Aortic smooth muscle cell (primary cell): ENCODE measurements around a stretch of chr9.

DNA sequence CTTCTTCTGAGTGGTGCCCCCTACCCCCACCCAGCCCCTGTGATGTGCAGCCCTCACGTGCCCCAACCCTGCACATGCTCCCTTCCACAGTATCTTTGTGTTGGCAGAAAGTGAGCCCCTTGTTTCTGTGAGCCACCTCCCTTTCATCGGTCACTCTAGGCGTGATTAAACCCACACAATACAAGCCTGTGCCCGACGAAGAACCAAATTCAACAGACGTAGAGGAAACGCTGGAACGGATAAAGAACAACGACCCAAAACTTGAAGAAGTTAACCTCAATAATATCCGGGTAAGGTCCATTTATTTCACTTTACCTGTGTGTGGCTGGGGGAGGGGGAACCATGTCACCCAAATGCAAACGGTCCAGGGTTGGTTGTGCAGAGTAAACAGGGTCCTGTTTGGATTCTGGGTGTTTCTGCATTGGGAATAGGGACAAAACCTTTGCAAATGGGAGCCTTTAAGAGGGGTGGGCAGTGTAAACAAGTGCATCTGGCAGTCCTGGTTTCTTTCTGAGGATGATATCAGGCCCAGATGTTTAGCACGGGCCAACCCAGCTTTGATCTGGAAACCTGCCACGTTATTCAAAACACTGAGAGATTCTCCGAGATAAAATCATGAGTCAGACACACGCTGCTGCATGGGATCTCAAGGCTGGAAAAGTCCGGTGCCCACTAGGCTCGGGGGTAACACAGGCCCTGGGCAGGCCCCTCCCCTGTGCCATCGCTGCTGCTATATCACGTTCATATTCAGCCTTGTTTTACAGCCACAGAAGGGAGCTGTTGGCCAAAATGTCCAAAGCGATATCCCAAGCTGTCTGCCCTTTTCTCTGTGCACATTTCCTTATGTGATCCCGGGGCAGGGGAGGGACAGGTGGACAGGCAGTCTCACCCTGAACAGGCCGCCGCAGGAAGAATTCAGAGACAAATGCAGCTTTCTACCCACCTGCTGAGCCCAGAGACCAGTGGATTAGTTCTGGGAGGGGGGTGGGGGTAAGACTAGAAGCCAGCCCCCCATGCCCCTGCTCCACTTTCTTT, 62.7 kb downstream of the TMOD1 start:
- RRBS, result no CpG with 5 or more reads among the region's 23 CpGs

DNA sequence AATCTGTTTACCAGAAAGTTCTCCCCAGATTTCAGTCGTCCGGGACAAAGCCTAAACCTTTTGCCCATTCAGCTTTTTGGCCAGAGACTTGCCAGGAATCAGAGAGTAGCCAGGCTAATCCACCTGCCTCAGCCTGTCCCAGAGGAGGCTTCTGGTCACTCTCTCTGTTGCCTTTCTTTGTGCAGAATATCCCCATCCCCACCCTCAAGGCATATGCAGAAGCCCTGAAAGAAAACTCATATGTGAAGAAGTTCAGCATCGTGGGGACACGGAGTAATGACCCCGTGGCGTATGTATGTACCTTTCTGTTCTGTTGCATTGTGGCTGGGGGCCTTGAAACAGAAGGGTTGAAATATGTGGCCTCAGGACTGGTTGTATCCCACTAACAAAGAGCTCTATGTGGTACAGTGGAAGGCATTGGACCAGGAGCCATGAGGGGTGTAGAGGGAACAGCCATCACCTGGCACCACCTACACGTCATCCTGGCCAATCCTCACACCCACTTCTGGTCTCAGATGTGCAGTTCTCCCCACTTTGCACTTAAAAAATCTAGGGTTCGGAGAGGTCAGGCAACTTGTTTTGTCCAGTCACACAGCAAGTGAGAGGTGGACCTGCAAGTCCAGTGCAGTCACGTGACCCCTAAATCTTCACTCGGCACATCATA, 64.3 kb downstream of the TMOD1 start:
- RRBS, result no CpG with 5 or more reads among the region's 10 CpGs

DNA sequence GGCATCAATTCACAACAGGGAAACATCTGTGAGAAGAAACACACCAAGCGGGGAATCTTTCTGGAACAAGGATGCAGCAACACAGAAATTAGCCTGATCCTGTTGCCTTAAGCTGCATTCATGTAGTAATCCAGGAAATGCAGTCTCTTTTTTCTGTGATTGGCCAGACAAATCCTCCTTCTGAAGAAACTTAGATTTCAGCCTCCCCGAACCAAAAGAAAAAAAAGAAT, 7.2 kb upstream of the XPA start:
- RRBS, result no CpG with 5 or more reads among the region's 2 CpGs

GRCh38 chr9:97907613-97907980, 14.7 kb downstream of the TRMO start:
- RRBS, result no CpG with 5 or more reads among the region's 5 CpGs

DNA sequence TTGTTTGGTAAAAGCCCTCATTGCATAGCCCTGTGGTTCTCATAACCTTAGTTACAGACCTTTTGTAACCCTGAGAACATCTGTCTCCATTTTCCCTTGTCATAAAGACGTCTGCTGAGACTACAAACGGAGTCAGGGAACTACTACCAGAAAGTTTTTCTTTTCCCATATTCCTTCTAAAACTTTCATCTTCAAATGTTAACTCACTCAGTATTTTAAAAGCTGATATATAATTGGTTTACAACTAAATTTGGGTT, 1.3 kb upstream of the ANP32B start:
- RRBS, result no CpG with 5 or more reads among the region's 2 CpGs

- RRBS, result no CpG with 5 or more reads among the region's 10 CpGs
Observed at GRCh38 chr9:98010940-98011656, 28.0 kb downstream of the ANP32B start.

DNA sequence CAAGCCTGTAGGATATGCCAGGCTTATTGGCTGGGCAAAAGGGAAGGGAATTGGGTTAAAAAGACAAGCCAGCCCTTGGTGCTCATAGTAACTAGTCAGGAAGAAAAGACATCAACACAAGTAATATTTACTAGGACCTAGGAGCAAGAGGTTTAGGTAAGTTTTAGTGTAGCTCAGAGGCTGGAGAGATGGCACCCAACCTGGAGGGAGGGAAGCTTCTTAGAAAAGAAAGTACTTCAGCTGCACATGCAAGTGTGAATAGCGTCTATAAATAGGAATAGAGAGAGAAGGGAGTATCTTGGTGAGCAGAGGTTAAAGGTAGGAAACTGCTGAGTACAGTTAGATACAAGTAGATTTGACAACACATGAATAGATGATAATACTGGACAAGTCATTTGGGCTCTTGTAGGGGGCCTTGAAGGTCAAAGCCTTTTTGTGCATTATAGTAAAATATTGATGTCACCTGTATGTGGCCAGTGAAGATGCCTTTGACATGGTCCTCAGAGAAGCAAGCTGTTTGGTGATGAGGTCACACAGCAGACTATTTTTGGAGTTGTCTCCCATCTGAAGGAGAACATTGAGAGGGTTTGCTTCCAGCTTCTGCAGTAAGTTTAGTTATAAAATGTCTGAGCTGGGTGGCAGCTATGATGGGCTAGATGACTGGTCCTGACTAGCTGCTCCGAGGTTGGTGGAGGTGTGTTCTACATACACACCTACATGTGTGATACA, 34.2 kb downstream of the ANP32B start:
- RRBS, result no CpG with 5 or more reads among the region's 2 CpGs

DNA sequence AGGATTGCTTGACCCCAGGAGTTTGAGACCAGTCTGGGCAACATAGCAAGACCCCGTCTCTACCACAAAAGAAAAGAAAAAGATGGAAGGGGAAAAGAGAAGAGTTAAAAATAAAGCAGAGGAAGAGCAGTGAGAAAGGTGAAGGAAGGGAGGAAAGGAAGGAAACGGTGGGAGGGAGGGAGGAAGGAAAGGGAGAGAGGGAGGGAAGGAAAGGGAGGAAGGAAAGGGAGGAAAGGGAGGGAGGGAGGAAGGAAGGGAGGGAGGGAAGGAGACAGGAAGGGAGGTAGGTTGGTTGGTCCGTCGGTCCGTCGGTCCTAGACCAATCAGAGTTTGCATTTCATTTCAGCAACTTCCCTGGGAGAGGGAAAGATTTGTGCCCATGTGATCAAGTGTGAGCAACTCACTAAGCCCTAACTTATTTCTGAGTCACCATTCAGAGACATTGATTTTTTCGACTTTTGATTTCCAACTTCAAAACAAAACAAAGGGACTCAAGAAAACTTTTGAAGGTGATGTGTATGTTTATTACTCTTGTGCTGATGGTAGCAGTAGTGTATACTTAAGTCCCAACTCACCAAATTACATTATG, 18.8 kb downstream of the NANS start:
- RRBS, result no CpG with 5 or more reads among the region's 7 CpGs

- RRBS, result no CpG with 5 or more reads among the region's 17 CpGs
Observed at GRCh38 chr9:98080840-98081930, 24.7 kb downstream of the NANS start.

DNA sequence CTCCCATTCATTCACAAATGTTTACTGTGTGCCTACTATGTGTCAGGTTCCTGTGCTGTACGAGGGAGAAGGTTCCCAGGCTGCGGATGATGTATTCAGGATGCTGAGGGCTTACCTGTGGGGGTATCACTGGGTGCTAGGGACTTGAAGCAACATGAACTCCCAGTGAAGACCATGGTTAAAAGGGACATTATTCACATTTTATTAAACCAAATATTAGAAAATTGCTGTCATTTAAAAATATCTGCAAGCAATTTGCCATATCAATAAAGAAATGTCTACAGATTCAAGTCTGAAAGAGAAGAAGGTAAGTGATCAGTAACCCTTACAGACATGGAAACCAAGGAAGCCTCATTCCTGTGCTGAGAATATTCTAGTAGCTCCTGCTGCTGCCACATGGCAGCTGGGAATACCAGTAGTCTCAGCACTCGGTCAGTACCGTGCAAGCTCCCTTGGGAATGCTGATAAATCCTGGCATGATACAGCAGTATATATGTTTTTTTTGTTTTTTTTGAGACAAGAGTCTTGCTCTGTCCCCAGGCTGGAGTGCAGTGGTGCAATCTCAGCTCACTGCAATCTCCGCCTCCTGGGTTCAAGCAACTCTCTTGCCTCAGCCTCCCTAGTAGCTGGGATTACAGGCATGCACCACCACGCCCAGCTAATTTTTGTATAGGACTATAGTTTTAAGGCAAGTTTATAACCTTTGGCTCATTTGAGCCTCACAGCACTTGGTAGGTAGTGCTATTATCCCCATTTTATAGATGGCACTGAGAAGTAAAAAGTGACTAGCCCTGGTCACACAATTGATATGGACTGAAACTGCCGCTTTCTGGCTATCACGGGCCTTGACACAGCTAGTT, 27.9 kb downstream of the NANS start:
- RRBS, result no CpG with 5 or more reads among the region's 8 CpGs

DNA sequence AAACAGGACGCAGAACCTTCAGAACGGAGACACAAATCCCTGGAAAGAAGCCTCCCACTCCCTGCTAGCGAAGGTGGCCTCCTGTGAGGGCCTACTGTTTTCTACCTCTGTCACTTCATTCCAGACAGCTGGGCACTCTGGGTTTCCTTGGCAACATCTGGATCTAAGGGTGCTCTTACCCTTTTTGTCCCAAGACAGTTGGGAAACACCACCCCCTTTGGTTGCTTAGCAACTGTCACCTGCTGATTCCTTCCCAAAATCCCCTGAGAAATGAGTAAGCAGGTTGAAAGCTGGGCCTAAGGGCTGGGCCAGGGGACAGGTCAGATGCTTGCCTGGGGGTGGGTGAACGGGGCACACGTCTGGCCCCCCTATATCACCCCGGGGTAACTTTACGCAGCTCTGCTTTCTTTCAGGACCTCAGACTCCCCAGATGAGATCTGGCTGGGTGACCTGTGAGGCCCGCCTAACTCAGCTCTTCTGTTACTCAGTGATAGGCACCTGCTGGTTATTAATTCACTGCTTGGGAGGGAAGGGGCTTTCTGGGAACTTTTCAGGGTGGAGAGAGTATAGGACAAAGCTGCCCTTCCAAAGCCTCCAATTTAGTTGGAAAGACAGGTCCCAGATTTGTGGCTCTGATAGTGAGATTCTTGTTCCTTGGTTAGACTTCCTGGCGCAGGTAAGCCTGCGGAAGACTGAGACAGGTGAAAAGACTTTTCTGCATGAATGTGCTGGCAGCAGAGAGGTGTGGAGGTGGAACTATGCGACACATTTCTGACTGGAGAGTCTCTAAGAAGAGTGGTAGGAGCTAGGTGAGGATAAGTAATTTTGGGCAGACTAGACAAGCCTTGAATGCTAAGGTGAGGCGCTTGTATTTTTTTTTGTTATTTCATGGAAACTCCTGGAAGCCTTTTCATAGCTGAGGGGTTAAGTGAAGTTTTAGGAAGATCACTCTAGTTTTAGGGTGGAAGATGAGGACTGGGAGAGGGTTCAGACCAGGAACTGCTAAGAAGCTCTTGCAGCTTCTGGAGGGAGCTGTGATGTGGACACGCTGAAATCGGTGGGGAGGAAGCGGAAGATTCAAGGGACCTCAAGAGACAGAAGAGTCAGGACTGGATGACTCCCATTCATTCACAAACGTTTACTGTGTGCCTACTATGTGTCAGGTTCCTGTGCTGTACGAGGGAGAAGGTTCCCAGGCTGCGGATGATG, 29.8 kb downstream of the NANS start:
- RRBS, result no CpG with 5 or more reads among the region's 18 CpGs

GRCh38 chr9:98121055-98121636, 2.1 kb upstream of the TRIM14 start:
- RRBS, result no CpG with 5 or more reads among the region's 4 CpGs

DNA sequence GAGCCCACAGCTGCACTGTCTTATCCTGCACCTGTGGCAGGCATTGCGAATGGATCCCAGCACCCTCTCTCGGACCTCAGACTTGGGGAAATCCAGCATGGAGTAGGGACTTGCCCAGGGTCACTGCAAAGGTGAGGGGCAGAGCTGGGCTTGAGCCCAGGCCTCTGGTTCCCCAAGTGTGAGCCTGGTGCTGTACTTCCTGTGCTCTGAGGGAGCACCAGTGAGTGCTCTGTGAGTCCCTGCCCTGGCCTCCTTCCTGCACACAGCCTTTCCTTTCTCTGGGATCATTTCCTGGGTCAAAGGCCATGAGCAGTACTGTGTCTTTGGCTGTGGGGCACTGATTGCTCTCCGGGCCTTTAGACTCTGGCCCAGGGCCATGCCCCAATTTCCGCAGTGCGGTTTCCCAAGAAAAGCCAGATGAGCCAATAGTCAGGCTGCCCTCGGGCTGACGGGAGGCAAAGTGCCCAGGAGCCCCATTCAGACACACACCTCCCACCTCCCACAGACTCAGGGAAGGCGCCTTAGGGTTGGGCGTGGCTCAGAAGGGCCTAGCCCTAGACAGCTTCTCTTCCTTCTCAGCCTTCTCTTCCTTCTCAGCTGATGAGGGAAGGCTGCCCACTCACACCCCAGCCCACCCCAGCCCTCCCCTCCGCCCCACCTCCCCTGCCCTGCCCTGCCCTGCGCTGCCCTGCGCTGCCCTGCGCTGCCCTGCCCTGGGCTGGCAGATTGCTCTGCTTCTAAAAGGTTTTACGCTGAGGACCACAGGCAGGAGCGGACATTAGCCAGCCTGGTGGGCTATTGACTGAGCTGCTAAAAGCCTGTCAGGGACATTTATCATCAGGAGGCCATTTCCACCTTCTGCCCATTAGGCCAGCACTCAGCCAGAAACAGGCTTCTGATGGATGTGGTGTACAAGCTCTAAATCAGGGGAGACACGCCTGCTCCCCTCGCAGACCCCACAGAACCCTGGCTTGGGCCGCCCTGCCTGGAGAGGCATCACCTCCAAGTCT, 23.5 kb upstream of the TRIM14 start:
- RRBS, result no CpG with 5 or more reads among the region's 18 CpGs

GRCh38 chr9:98214918-98215367, 22.5 kb upstream of the CORO2A start:
- RRBS, result no CpG with 5 or more reads among the region's 6 CpGs

DNA sequence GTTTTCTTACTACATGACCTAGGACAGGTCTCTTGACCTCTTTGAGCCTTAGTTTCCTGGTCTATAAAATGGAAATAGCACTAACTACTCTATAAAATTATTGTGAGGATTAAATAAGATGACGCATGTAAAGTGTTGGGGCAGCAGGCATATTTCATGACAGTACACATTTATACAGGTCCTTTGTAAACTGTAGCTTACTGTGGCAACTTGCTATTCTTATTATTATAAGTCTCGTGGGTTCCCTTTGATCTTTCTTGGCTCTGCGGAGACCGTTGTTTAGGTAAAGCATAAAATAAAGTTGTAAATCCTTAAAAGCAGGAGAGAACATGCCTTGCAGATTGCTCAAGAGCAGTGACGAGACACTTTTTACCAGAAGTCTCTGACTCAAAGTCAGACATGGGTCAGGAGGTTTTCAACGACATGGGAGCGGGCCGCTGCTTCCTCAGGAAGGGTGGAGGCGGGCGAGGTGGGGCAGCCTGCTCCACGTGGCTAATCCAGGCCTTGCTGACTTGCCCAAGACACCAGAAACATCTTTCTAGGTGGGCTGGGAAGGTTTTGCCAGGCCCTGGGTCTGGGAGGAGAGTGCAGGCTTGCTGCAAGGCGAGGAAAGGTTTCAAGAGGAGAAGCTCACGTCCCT, 6.7 kb downstream of the TBC1D2 start:
- RRBS, result no CpG with 5 or more reads among the region's 13 CpGs

- RRBS, result 2% methylated on average over 12 of the region's 34 CpGs
Observed at GRCh38 chr9:98707118-98707505, 1.6 kb downstream of the GABBR2 start.

DNA sequence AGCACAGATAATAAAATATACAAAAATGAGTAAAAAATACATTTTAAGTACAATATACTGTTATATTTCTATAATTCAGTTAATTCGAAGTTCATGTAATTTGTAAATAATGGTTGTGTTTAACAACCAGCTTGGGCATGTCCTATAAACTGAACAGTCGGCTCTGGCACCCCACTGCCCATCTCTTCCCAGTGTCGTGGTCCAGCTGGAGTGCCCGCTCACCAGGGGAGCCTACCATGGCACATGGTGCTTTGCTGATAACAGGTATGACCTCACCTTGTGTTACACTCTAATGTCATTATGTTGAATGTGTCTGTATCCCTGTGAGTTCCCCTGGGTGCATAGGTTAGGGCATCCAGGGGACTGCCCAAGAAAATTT, 42.6 kb downstream of the ANKS6 start:
- RRBS, result no CpG with 5 or more reads among the region's 4 CpGs

GRCh38 chr9:98832909-98833761, 25.7 kb downstream of the GALNT12 start:
- RRBS, result no CpG with 5 or more reads among the region's 9 CpGs

DNA sequence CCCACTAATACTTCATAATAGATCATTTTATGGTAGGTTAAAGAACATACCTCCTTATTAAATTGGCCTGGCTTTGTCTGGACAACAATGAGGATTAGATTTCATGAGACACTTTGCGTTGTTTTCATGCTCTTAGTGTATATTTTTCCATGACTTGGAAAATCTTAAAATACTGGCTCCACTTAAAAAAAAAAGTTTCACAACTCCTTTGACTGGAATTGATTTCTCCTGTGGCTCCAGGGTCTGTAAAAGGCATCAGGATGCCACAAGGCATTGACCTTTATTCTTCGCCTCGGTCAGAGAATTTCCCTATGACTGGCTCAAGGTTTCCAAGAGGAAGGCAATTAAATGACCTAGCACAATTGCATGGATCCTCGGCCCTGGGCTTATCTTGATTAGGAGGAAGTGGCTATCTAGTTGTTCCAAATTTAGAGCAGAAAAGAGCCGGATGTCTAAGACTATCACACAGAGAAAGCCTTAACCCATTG, 57.1 kb upstream of the COL15A1 start:
- RRBS, result no CpG with 5 or more reads among the region's 5 CpGs

- RRBS, result no CpG with 5 or more reads among the region's 4 CpGs
Observed at GRCh38 chr9:99107599-99108031, 2.7 kb downstream of the TGFBR1 start.